Parietal lobe (tissue), 2 donors: ENCODE measurements around the gene ADNP.

DNA sequence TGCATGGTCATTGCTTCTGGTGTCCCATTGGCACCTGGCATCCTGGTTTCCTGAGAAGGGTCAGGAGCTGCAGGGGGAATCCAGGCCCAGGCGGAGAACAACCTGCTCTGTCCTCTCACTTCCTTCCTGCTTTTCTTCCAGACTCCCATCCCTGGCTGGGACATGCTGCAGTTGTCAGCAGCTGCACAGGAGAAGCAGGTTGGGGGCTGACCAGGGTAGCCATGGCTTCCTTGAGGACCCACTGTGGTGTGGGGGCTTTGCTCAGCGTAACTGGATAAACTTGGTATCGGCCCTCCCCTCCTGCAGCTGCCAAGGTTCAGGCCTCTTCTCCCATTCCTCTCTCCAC is 155.2 kb downstream of the CEBPB start:
- RAMPAGE, long total RNA, result no peak

GRCh38 chr20:50350305-50350984 is 159.7 kb upstream of the PTPN1 start:
- RAMPAGE, long total RNA, result no peak

- RAMPAGE, long total RNA, result no peak
These were observed 140.6 kb upstream of the PTPN1 start for GRCh38 chr20:50369584-50369983.

DNA sequence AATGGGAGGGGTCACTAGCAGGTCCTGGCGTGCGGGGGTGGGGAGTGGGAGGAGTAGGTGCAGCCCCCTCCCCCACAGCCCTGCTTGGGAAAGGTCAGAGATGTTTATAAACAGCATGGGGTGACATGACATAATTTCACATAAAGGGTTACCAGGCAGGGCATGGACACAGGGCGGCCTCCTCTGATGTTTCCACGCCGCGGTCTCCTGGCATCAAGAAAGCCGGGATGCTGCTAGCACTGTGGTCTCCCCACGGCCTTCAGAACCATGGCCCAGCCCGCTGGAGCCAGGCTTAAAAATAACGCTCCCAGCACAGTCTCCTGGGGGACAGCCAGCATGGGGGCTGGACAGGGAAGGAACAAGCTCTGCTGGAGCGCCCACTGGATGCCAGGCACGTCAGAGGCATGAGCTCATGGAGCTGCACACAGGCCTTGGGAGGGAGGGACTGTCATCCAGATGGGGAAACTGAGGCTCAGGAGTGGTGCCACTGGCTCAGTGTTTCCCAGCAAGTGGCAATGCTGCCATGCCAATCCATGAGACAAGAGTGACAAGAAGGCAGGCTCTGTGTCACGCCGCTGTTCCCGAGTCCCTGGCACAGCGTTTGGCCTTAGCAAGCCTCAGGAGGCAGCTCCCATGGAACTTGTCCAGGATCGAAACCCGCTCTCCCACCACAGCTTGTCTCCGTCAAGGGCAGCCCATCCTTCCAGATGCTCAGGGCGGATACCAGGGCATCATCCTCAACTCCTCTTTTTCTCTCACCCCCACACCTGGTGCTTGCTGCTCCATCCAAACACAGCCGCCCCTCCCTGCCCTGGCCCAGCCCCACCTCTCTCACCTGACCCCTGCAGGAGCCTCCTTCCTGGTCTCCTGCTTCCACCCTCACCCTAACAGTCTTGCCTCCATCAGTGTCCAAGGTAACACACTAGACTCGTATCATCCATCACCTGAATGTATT is 110.8 kb upstream of the PTPN1 start:
- RAMPAGE, long total RNA, result no peak

DNA sequence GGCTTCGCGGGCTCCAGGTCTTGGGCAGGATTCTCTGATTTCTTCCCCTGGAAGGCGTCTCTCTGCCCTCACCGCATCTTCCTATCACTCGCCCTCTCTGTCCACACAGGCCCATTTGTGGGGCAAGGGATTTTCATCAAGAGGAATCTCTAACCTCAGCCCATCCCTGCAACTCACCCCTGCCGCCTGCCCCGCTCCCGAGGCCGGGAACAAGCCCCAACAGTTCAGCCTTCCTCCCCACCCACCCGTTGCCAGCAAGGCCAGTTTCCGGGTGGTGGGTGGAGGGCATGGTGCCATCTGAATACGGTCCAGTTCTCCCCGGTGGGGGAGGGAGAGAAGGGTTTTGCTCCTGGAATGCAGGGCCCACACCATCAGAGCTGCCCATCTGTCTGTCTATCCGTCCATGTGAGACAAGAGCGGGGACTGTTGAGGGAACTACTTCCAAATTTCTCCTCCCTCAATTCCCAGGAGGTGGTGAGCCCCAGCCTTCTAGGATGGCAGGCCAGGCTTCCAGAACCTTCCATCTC is 79.5 kb upstream of the PTPN1 start:
- RAMPAGE, long total RNA, result no peak

- RAMPAGE, long total RNA, result no peak
These were observed 82.4 kb downstream of the PTPN1 start for GRCh38 chr20:50592128-50593485.

DNA sequence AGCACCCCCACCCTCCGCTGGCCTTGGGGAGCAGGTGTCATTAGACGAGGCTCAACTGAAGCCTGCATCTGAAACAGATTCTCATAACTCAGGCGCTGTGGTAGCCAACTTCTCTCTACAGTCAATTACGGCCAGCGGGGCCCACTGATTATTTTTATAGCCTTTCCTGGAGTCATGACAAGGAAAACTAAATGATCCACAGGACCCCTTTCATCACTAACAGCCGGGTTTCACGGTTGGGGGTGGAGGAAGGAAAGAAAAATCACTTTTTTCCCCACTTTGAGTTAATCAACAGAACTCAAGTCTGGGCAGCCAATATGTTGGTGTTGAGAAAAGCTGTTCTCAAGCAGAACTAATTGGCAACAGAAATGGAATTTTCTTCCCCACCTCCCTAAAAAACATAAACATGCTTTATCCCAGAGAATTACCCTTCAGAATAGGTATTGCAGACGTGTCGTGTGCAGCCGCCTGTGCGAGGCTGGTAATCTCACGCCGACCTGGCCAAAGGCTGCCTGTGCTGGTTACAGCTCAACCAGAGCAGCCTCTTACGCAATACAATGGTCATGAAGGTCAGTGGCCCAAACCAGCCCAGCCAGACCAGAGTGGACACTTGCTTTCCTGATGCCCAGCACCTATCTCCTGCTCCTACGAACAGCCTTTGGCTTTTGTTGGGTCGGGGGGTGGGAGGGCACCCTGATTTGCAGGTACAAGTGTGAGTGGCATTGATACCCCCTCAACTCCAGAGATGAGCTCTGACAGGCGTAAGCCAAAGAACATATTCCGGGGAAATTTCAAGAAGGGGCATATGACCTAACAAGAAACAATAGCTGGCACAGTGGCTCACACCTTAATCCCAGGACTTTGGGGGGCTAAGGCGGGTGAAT is 11.0 kb downstream of the RIPOR3 start:
- RAMPAGE, long total RNA, result no peak

DNA sequence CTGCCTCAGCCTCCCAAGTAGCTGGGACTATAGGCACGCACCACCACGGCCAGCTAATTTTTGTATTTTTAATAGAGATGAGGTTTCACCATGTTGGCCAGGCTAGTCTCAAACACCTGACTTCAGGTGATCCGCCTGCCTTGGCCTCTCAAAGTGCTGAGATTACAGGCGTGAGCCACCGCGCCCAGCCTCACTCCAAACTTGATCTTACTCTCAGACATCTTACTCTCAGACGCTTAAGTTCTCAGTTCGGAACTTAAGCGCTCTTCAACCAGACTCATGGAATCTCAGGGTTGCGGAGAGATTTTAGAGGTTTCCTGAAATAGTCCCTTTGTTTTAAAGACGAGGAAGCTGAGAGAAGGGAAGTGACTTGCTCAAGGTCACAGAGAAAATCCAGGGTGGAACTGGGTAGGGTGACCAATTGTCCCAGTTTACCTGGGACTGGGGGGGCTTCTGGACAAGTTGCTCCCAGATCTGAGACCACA is 2.0 kb downstream of the RIPOR3 start:
- RAMPAGE, long total RNA, result no peak

DNA sequence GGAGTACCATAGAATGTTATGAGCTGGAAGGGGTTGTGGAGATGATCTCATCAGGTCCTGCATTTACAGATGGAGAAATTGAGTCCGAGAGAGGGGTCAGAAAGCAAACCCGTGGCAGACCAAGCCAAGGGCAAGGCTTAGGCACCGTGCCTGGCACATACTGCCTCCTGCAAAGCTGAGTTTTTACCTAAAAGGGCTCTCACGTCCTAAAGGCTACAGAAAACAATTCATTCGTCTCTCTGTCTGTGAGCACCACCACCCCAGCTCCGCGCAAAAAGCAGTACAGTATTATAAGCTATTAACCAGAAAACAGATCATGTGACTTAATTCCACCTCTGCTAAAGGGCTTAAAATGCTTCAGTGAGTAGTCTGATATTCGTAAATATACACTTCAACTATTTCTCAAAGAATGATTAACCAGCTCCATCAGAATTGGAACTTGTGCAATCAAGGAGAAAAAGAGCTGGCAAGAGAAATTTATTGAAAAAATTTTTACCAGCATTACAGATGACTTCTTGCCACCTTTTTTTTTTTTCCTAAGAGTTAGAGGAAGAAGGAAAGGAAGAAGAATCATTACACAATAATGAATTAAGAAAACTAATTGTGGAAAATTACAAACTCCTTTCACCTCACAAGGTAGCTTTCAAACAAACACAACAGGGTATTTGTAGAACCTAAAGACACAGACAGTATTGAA is 3.4 kb upstream of the PARD6B start:
- RAMPAGE, long total RNA, result no peak

GRCh38 chr20:50756265-50756732 is 24.9 kb downstream of the PARD6B start:
- RAMPAGE, long total RNA, result no peak

DNA sequence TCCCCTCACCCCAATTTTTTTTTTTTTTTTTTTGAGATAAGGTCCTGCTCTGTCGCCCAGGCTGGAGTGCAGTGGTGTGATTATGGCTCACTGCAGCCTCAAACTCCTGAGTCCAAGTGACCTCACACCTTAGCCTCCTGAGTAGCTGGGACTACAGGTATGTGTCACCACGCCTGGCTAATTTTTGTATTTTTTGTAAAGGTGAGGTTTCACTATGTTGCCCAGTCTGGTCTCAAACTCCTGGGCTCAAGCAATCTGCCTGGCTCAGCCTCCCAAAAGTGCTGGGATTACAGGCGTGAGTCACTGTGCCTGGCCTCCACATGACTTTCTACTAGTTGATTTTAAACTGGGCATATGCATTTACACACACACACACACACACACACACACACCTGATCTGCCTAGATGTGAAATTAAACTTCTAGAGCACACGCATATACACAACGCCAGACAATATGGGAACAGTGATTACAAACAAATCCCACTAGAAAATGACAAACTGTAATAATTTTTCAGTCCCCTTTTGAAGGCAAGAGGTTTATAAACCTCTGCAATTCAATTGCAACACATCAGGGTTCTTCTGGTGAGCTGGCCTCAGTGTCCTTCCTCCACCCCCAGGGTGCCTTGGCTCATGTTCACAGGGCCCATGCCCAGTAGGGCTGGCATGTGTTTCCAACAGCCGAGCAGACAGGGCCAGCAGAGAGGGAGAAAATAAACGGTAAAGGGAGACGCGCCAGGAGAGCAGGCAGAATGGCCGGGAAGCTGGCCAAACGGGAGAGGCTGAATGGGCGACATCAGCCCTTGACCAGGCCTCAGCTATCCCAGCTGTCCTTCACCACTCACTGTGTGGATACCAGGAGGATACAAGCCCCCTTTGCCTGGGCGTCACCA is 31.3 kb downstream of the PARD6B start:
- RAMPAGE, long total RNA, result no peak

GRCh38 chr20:50885182-50885952 is 45.9 kb downstream of the ADNP start:
- RAMPAGE, long total RNA, result no peak

DNA sequence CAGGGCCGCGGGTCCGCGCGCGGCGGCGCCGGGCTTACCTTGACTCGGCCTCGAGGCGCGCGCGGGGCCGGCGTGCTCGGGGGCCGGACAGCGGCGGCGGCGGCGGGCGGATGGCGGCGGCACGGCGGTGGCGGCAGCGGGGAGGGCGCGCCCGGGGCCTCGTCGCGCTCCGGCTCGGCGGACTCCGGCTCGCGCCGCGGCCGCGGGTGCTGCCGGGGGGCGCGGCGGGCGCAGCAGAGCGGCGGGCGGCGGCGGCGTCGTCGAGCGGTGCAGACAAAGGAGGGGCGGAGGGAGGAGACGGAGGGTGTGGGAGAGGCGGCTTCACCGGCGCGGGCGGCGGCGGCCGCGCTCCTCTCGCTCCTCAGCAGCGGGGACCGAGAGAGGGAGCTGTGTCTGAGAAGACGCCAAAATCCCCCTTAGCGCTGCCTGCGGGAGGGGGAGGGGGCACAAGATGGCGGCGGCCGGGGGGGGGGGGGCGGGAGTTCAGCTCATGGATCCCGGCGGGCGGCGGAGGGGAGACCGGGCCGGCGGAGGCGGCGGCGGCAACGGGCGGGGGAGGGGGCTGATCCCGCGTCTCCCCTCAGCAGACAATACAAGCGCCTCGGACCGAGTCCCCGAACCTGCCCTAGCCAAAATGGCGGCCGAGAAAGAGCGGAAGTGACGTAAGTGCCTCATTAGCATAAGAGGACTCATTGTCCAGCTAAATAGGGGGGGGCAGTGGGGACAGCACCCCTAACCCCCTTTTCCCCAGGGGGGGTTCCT is at the start of gene ADNP:
ADNP (minus strand) TSS at position 650 of the 762 bp plus-strand sequence.
- RAMPAGE, long total RNA, result no peak

DNA sequence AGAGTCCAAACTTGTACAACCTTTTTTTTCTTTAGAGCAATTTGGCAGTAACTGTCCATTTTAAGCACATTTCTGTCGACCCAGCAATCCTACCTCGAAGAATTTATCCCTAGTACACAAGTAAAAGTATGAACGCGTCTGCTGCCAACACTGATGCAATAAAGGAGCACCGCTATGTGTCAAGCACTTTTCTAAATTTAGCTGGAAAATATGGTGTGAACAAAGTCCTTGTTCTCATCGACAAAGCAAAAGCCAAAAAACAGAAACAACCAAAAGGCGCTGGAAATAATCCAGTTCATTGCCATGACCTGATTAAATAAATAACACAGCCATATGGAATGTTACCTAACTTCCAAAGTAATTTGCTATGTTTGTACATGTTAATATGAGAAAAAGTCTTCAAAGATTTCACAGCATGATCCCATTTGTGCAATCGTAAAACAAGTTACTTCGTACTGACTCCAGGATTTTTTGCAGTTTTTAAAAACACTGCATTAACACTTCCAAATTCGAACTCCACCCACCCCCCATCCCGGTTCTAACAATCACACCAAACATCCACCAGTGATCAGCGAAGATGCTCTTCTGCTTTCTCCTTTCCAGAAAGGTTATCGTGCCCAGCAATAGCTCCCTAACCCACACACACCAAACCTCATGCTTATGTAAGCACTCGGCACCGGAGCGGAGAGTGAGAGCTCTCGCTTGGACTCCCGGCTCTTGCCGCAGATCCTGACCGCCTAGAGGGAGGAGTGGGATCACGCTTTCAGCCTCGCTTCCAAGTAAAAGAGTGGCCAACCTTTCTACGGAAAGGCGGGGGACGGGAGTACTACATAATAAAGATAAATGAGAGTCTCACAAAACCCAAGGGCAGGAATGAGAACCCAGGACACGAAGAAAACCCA is 785 bp downstream of the DPM1 start:
- RAMPAGE, long total RNA, result no peak

- RAMPAGE, long total RNA, result no peak
These were observed 177.1 kb upstream of the KCNG1 start for GRCh38 chr20:51200028-51200346.

DNA sequence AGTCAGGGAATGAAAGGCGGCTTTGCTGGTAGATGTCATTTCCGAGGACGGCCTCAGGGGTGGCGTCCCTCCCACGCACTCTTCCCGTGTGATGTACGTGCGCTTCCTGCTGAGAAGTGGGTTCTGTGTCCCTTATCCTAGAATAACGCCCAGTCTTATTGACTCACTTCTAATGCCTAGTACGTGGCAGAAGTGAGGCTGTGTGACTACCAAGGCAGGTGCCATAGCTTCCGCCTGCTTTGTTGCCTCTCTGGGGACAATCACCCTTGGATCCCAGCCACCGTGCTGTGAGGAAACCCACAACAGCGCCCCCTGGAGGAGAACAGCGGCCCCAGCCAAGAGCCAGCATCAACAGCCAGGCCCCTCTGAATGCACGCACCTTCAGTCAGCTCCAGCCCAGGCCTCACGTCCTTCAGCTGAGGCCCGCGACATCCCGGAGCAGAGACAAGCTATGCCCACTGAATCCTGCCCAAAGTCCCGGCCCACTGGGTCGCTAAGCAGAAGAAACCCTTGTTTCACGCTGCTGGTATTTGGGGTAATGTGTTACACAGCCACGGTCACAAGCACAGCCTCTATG is 224.3 kb downstream of the NFATC2 start:
- RAMPAGE, long total RNA, result no peak

- RAMPAGE, long total RNA, result no peak
These were observed 176.4 kb downstream of the NFATC2 start for GRCh38 chr20:51365799-51366930.

GRCh38 chr20:51400228-51400909 is 142.2 kb downstream of the NFATC2 start:
- RAMPAGE, long total RNA, result no peak

DNA sequence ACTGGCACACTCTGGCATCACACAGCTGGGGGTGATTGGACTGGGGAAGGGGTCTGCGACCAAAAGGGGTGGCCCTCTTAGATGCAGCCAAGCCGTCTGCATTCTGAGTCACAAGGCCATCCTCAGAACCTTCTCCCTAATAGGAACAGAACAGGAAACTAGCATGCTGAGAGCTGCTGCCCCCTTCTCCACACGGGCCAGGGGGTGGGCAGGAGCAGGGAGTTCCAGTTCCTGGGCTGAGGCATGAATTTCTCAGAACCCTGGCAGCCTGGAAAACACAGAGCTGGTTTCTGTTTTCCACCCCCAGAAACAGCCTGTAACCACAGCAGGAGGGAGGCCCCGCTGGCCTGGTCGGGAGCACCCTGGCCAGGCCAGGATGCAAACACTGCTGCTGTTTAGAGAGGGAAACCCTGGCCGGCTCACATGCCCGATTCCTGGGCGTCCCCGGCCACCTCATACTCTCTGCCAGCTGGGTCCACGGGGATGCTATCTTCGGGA is 130.2 kb downstream of the NFATC2 start:
- RAMPAGE, long total RNA, result no peak

DNA sequence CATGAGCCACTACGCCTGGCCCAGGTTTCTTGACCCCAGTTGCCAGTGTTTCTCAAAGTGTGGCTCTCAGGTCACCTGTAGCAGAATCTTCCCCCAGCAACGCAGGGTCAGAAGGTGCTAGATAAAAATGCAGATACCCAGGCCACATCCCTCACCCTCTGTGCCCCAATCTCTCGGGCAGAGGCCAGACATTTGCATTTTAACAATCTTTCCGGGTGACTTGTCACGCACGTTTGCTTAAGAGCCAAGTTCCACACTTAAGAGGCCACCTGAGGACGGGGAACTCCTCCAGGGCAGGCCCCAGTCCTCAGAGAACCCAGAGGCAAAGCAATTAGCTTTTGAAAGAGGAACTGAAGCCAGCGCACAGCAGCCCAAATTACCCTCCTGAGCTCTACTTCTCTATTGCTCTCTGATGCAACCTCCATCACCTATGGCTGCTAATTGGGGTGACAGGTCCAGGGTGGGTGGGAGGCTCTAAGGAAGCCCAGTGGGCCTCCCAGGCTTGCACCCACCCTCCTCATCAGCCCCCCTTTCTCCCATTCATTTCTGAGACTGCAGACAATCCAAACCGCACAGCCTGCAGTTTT is 81.7 kb downstream of the NFATC2 start:
- RAMPAGE, long total RNA, result no peak